Iris pigment epithelial cell (primary cell): Measurements from ENCODE around the genes POU2AF3, HOATZ and LAYN.

GRCh38 chr11:107840520-107841268 lies 17.9 kb downstream of the SLC35F2 start:
- RRBS, result no CpG with 5 or more reads among the region's 12 CpGs

- RRBS, result no CpG with 5 or more reads among the region's 10 CpGs
These were observed 860 bp downstream of the ACAT1 start for GRCh38 chr11:108122152-108122701.

DNA sequence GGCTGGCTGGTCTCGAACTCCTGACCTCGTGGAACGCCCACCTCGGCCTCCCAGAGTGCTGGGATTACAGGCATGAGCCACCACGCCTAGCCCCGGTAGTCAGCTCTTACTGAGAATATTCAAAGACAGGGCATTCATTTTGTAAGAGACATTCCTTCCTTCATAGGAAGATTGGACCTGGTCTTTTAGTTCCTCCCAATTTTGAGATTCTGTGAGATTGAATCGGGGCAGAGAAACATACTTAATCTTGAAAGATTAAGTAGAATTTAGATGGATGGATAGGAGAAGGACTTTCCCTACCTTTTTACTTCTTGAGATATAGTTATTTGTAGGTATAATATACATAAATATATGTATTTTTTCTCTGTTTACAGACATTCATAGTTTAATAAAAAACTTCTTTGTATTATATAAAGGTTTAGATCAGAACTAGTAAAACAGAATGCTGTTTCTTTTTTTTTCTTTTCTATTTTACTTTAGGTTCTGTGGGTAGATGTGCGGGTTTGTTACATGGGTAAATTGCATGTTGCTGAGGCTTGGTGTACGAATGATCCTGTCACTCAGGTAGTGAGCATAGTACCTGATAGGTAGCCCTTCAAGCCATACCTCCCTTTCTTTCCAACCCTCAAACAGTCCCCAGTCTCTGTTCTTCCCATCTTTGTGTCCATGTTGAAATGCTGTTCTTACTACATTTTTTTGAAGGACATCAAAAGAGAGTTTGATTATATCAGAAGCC lies 3.0 kb downstream of the ATM start:
- RRBS, result no CpG with 5 or more reads among the region's 9 CpGs

- RRBS, result no CpG with 5 or more reads among the region's 11 CpGs
These were observed 141.6 kb downstream of the DDX10 start for GRCh38 chr11:108806186-108807124.

DNA sequence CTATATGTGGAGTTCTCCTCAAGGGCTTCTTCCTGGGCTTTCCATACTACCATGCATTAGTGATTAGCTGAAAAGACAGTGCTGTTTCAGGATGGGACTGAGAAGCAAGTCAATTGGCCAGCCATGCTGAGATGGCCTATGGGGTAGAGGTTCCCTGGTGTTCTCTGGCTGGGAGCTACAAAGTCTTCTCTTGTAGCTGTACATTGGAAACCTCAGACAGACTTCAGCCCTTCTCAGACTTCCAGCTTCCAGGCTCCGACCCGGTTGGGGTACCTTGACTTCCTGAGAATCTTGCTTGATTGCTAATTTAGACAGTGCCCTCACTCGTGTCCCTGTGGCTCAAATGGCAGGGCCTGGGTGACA lies 315.8 kb downstream of the DDX10 start:
- RRBS, result no CpG with 5 or more reads among the region's 3 CpGs

GRCh38 chr11:110102019-110102574 lies 8.9 kb downstream of the ZC3H12C start:
- RRBS, result no CpG with 5 or more reads among the region's 2 CpGs

GRCh38 chr11:110279467-110280008 lies 16.9 kb downstream of the RDX start:
- RRBS, result no CpG with 5 or more reads among the region's 4 CpGs

DNA sequence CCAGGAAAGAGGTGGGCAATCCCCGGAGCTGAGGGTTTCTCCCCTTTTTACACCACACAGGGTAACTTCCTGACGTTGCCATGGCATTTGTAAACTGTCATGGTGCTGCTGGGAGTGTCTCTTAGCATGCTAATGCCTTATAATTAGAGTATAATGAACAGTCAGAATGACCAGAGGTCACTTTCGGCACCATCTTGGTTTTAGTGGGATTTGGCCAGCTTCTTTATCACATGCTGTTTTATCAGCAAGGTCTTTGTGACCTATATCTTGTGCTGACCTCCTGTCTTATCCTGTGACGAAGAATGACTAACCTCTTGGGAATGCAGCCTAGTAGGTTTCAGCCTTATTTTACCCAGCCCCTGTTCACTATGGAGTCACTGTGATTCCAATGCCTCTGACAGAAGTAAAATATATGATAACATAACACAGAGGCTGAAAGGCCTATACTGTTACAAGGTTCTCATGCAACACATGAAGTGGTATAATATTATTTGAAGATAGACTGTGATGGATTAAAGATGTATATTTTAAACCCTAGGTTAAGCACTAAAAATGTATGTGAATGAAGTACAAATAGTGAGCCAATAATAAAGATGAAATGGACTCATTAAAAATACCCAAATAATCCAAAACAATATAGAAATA lies 41.4 kb upstream of the RDX start:
- RRBS, result no CpG with 5 or more reads among the region's 4 CpGs

DNA sequence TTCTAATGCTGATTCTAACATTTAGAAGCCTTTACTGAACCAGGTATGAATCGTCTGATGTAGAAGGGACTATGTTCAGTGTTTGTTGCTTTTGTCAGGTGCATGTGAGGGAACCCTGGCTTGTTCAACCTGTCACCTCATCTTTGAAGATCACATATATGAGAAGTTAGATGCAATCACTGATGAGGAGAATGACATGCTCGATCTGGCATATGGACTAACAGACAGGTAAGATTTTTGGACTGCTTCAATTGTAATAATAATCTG lies 27.0 kb downstream of the FDX1 start:
- RRBS, result no CpG with 5 or more reads among the region's 2 CpGs

DNA sequence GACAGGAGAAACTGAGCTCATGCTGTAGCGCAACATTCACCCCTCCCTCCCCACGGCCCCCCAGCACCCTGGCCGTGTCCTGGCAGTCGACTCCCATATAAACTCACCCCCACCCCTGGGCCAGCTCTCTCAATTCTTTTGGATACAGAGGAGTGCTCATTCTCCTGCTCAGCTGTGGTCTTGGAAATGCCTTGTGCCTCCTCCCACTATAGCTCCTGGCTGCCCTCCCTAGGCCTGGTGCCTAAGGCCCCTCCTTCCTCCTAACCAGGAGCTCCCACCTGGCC lies 209.4 kb upstream of the ARHGAP20 start:
- RRBS, result no CpG with 5 or more reads among the region's 4 CpGs

GRCh38 chr11:111298430-111299492 lies at the start of gene POU2AF3:
Gene POU2AF3, plus strand, starts transcription at chr11:111298546.
- RRBS, result 8% methylated on average over 30 of the region's 89 CpGs

GRCh38 chr11:111301985-111302854 lies 3.9 kb downstream of the POU2AF3 start:
- RRBS, result no CpG with 5 or more reads among the region's 13 CpGs

- RRBS, result no CpG with 5 or more reads among the region's 9 CpGs
These were observed 16.2 kb downstream of the POU2AF1 start for GRCh38 chr11:111362653-111363433.

DNA sequence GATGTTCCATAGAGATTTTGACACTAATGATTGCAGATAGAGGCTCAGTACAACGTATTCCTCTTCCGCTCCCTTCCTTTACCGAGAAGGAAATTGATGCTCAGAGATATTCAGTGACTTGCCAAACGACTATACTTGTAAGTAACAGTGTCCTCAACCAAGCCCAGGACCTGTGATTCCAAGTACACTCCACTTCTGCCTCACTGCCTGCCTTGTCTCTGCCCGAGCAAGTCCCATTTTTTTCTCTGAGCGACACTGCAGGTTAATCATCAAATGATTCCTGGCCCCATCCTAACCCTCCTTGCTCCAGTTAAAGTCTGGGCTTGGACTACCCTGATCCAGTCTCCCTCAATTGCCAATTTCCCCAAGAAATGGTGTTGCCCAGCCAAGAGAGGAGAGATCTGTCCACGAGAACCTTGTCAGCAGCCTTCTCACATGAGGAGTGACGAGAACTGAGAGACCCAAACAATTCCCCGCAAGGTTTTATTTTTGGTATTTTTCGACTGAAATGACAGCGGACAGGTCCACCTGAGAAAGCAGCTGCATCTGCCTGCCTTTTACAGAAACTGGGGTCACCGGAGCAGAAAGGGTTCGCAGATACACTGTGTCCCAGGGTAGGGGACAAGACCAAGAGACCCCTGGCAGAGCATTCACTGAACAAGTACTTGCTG lies 11.6 kb downstream of the POU2AF1 start:
- RRBS, result no CpG with 5 or more reads among the region's 13 CpGs

DNA sequence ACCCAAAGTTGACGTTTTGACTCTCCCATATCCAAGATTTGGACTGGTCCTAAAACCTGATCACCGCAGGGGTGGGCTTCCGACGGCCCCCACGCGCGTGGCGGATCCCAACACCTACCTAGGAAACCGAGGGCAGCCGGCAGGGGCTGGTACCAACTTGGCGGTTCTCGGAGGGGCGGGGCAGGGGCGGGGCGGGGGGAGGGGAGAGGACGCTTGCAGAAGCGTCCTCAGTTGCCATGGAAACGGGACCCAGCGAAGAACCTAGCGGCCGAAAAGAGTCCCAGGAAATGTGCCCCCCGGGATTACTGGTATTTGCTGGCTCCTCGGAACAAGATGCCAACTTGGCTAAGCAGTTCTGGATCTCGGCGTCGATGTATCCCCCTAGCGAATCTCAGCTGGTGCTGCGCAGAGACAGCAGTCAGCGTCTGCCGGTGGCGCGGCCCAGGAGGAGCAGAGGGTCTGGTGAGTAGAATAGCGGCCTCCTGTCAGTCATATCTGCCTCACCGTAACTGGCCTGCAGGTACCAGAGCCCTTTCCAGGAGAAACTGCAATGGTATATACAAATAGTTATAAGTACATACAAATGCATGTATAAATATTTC lies at the start of gene HOATZ:
TSS of gene HOATZ (plus strand) at position 230 of the 602 bp plus-strand sequence.
- RRBS, result no CpG with 5 or more reads among the region's 34 CpGs

- RRBS, result no CpG with 5 or more reads among the region's 92 CpGs
These were observed at the start of gene LAYN for GRCh38 chr11:111540136-111541166. Gene LAYN, plus strand, starts transcription at chr11:111540720.

DNA sequence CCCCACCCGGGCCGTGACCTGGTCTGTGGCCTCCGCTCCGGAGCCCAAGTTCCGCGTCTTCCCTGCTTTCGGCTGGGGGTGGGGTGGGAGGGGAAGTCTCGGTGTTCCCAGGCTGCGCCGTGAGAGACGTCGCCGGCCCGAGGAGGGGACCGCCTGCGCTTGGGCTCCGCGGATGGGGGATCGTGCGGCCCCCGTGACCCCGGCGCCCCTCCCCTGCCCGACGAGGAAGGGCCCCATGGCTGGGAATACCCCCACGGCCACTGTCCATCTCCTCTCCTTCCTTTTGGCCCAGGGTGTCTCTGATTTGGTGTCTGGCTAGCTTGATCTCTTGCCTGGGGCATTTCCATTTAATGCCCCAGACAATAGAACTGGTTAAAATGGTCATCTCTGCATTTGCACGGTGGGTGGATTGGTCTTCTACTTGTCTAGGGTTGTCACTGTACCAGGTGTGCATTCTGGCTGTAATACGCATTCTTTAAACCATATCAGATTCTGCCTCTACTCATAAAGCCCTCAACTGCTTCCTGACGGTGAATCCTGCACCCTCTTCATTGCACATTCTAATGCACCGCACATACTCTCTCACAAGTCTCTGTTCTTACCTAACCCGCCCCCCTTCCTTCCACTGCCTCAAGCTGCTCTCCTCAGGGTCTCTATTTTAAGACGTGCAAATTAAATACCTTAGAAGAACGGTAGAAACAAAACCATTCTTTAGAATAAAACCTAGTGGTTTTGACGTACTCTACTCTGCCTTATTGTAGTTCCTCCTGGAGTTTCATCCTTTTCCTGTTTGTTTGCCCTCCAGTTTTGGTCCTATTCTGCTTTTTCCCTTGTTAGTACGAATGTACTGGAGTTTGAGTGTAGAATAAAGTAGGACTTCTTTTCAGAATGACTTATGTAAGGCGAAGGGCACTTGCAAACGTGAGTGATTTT lies 1.0 kb downstream of the SIK2 start:
- RRBS, result 1% methylated on average over 15 of the region's 37 CpGs

- RRBS, result no CpG with 5 or more reads among the region's 5 CpGs
These were observed 24.5 kb downstream of the SIK2 start for GRCh38 chr11:111626526-111627456.

DNA sequence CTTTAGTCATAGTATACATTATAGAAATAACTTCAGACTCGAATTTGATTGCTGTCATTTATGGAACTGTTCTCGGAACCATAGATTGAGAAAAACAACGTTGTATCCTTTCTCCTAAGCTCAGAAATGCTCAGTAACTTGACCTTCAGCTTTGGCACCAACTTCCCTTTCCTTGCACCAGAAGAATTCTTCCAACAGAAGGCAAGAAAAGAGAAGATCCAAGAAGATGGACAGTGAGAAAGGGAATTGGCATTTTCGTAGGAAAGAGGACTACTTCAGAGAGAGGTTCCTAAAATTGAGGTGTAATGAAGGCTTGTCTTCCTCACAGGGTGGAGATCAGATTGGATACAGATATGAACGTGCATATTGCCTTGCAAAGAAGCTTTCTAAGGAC lies 51.0 kb downstream of the SIK2 start:
- RRBS, result no CpG with 5 or more reads among the region's 5 CpGs